Melanocyte of skin (primary cell): ENCODE results near the gene LGALS4.

DNA sequence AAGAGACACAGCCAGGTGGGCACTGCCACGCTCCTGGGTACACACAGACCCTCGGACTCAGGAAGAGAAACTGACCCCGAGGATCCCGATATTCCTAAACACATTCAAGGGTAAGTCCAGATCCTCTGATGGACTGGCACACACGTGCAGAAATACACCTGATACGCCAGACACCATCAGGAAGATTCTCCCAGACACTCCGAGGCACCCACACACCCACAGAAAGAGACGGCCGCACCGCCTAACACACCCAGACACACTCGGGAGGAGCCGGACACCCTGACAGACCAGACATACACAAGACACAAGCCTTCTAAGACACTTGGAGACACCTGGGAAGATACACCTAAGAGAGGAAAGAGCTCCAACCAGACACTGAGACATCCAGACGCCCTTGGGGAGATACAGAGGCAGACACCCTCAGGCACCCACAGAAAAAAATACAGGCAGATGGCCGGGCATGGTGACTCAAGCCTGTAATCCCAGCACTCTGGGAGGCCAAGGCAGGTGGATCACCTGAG lies 3.2 kb downstream of the DPF1 start:
- CAGE, long polyA plus RNA, 2 experiments, result no peak in any of the 2 experiments

- CAGE, long polyA plus RNA, 2 experiments, result no peak in any of the 2 experiments
These were observed 781 bp upstream of the SPINT2 start for GRCh38 chr19:38263671-38263912.

DNA sequence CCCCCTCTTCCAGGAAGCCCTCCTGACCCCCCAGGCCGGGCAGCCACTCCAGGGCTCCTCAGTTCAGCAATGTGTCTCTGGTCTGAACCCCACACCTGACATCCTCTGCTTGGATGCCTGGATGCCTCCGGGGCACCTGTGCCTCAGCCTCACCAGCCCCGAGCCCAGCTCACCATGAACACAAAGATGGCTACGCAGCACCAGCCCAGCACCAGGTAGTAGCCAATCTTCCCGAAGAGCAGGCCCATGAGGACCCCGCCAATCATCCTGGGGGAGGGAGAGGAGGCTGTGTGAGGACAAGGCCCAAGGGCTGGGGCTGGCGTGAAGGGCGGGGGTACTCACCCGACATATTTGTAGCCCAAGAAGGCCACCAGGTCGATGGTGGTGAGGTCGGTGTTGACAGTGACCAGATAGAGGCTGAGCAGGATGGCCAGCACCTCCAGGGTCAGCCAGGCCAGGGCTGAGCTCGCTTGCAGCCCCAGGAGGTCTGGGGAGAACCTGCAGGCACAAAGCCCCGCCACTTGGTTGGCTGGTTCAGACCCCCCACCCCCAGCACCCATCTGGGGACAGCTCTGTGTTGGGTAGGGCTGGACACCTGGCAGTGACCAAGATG lies 3.3 kb downstream of the C19orf33 start:
- CAGE, long polyA plus RNA, 2 experiments, result no peak in any of the 2 experiments

DNA sequence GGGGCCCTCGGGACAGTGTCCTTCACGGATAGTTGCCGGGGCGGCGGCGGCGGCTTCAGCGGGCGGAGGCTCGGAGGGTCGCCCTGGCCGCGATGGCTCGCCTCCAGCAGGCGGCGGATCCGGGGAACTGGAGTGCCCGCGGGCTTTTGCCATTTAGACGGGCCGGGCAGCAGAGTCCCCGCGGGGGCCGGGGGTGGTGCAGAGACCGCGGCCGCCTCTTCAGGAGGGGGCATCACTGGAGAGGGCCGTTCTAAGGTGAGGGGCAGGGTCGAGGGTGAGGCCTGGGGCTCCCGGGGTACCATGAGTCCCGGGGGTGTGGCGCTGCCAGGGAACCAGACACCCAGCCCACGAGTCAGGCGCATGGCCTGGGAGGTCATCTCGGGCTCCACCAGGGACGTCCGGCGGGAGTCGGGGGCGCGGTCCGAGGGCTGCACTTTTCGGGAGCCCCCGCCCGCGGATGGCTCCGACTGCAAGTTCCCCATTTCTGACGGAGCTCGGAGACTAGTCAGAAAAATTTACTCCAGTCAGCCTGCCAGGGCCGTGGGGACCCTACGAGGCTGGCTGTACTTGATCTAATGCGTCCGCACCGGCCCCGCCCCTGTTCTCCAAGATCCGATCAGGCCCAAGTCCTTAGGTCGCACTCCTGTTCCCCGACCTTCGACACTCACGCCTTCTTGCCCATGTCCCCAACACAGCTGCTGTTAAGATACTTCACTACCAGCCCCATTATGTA lies 888 bp downstream of the GGN start:
- CAGE, long polyA plus RNA, 2 experiments, result no peak in any of the 2 experiments

- CAGE, long polyA plus RNA, 2 experiments, result no peak in any of the 2 experiments
These were observed 4.3 kb downstream of the SPRED3 start for GRCh38 chr19:38392773-38393251.

DNA sequence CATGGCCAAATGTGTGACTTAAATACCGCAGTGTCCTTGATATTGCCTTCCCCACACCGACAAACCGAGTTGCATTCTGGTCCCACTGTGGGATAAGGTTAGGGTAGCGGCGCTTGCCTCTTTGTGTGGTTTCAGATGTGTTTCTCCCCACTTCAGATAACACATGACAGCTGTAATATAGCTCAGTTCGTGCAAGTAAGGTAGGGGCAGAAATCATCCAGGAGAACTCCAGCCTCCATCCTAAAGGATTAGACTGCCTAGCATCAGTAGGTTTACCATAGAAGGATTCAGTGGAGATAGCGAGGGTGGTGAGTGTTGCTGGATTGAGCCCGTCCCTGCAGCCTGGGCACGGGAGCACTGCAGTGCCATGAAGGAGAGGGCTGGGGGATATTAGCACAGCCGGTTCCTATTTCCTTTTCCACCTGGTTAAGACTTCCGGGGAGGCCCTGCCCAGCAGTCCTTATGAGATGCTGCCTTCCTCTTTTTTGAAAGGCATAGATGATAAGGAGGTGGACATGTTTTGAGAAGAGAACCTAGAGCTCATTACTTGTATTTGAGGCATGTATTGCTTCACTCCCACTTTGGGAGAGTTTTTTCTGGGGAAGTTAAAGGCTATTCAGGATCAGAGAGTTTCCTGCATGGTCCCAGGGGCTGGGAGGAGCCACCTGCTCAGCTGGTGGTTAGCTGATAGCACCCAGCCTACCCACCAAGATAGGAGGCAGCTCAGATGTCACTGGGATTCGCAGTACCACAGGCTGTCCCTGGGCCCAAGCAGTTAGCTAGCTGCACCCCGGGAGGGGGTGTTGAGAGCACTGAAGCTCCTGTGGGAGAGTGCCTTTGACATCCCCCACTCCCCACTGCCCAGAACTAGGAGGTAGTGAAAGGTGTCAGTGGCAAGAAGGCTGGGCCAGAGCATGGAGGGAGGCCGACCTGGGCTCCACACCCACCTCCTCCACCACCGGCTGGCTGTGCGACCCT lies 17.2 kb downstream of the ACTN4 start:
- CAGE, long polyA plus RNA, 2 experiments, result no peak in any of the 2 experiments

- CAGE, long polyA plus RNA, 2 experiments, result no peak in any of the 2 experiments
These were observed 27.4 kb downstream of the ACTN4 start for GRCh38 chr19:38674721-38675454.

- CAGE, long polyA plus RNA, 2 experiments, result no peak in any of the 2 experiments
These were observed 37.8 kb downstream of the ACTN4 start for GRCh38 chr19:38685284-38685712.

GRCh38 chr19:38702880-38703146 lies 41.5 kb downstream of the CAPN12 start:
- CAGE, long polyA plus RNA, 2 experiments, result no peak in any of the 2 experiments

DNA sequence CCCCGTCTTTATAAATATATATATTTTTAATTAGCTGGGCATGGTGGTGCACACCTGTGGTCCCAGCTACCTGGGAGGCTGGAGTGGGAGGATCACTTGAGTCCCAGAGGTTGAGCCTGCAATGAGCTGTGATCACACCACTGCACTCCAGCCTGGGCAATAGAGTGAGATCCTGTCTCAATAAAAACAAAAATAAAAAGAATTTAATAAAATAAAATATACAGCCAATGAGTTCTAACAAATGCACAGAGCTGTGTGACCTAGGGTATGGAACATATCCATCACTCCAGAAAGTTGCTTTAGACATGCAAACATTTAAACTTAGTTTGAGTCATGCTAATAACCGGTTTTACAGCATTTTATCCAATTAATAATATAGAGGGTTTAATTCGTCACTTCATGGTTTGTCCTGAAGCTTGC lies 10.4 kb downstream of the LGALS7B start:
- CAGE, long polyA plus RNA, 2 experiments, result no peak in any of the 2 experiments

DNA sequence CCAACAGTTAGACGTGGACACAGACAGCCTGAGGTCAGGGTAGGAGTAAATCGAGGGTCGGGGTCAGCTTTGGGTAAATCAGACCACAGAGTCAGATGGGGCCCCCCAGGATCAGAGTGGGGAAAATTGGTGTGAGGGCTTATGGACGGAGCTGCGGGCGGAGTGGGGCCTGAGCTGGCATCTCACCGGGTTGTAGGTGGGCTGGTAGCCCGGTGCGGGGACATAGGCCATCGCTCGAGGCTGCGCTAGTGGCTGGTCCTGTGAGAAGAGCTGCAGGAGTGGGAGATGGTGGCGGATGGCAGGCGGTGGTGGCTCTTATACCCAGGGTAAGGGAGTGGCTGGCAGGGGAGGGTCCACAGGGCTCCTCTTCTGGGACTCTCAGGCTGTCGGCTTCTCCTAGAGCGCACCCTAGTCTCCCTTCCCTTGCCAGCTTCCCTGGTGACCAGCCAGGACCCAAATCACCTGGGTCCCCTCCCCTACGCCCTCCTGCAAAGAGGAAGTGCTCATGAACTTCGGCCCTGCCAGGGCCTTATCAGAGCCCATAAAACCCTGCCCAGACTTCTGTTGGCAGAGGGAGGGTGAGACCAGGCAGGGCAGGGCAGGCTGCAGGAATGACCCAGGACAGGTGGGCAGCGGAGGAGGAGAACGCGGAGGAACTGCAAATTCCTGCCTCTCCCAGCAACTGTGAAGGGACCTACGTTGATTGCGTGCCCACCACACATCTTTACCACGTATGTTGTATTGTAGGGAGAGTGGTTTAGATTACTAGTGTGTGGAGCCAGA lies at the start of gene LGALS4:
TSS of gene LGALS4 (minus strand) at position 290 of the 783 bp plus-strand sequence.
- CAGE, long polyA plus RNA, 2 experiments, result no peak in any of the 2 experiments

DNA sequence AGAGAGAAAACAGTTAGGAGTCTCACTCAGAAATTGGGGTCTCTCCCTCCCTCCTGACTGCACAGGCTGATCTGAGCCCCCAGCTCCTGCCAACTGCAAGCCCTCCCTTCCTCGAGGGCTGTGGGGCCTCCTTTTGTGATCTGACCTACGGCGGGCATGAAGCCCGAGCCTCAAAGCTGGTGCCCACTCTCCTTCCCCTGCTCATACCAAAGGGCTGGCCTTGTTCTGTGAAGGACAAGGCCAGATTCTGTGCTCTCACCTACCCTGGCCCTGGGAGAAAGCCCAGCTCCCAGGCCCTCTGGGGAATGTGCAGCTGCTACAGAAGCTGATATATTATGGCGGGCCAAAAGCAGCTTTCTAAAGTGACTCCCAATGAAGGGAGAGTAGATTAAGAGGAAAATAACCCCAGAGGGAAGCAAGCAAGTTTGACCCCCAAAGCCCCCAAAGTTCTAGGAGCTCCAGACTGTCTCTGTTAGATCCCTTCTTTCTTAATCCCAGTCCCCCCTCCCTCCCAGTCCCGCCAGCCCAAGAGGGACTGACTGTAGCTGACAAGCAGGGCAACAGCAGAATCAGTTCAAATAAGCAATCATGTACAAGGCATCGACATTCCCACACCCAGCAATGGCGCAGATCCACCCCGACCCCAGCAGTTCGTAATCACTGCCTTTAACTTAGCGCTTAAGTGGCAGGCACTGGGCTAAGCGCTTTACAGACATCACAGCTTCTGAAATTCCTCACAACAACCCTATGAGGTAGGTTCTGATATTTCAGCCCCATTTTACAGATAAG lies 9.0 kb downstream of the HNRNPL start:
- CAGE, long polyA plus RNA, 2 experiments, result no peak in any of the 2 experiments

- CAGE, long polyA plus RNA, 2 experiments, result no peak in any of the 2 experiments
These were observed 3.1 kb upstream of the HNRNPL start for GRCh38 chr19:38852851-38853399.

DNA sequence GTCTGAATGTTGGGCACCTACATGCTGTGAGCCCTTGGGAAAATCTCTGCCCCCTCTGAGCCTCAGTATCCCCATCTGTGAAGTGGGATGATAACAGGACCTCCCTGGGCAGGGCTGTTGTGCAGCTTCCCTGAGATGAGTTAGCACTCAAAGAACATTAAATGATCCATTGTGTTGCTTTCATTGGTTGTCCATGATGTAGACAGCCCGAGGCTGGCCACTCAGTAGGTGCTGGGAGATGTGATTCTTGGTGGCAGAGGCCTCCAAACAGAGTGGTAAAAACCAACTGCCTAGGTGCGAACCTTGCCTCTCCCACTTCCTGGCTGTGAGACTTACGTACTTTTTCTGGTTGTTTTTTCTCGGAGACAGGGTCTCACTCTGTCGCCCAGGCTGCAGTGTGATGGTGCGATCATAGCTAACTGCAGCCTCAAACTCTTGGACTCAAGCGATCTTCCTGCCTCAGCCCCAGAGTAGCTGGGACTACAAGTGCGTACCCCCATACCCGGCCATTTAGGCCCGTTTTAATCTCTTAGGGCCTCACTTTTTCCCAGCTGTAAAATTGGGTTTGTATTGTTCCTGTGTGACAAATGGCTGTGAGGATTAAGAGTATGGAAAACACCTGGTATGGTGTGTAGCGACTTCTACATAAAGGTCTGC lies 6.1 kb downstream of the SARS2 start:
- CAGE, long polyA plus RNA, 2 experiments, result no peak in any of the 2 experiments

DNA sequence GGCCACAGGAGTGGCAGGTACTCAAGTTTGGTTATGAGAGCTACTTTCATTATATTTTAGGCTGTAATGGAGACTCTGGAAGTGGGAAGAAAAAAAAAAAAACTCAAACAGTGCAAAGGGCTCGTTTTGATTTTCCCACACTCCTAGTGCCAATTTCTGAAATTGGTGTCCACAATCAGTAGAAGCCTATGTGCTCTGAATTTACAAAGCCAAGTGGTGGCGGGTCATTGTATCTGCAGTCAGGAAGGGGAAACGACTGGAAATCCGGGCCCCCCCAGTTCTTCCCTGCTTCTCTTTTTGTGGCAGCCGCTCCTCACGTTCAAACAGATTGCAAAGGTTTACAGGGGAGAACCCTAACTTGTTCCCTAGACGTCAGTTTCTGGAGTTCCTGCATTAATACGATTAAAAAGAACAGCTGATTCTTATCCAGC lies 923 bp upstream of the ACP7 start:
- CAGE, long polyA plus RNA, 2 experiments, result no peak in any of the 2 experiments

DNA sequence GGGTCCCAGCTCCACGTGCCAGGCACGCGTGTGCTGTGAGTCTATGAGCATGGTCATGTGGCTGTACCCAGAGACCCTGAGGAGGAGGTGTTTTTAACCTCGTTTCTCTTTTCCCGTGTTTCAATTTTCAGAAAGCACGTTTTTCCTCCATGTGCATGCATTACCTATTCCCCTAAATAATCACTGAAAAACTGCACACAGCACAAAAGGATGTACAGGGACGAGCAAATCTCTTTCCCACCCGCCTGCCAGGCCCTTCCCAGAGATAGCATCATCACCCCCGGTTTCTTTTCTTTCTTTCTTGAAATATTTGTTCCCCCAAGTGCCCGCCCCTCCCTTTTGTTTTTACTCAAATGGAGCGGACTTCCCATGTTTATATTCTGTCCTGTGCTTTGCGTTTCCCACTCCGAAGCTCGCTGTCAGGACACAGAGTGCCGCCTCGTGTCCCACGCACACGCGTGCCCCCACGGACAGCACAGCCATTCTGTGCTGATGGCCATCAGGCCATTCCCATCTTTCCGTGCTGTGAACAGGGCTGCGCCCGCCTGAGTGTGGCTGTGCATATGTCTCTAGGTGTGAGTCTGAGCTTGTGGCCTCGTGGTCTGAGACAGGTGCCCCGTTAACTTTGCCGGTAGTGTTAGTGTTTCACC lies 6.6 kb downstream of the PAK4 start:
- CAGE, long polyA plus RNA, 2 experiments, result no peak in any of the 2 experiments

GRCh38 chr19:39169476-39169926 lies 27.3 kb upstream of the NCCRP1 start:
- CAGE, long polyA plus RNA, 2 experiments, result no peak in any of the 2 experiments

GRCh38 chr19:39193762-39194490 lies 2.8 kb upstream of the NCCRP1 start:
- CAGE, long polyA plus RNA, 2 experiments, result no peak in any of the 2 experiments

GRCh38 chr19:39236486-39237054 lies 8.2 kb downstream of the IFNL3 start:
- CAGE, long polyA plus RNA, 2 experiments, result no peak in any of the 2 experiments

DNA sequence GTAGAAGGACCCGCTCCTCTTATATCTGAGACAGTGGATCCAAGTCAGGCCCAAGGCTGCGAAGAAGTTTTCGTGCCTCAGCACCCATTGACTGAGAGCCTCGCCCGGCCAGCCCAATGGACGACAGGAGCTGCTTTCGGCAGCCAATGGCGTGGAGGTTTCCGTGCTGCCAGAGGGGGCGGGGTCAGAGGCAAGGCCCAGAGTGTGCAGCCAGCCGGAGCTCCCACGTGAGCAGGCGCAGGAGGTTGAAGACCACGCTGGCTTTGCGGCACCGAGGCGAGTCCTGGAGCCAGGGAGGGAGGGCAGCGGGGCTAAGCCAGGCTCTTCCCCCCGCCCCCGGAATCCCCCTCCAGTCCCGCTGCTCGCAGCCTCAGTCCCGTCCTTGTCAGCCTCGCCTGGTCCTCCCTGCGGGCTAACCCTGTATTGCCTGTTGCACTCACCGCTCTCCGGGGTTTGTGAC lies 2.2 kb upstream of the IFNL3 start:
- CAGE, long polyA plus RNA, 2 experiments, result no peak in any of the 2 experiments